ENCODE results near the gene CACNG4.

- PRO-cap = no peak
- RRBS, 2 experiments = no CpG with 5 or more reads among the region's 4 CpGs
These were observed 31.1 kb upstream of the GNA13 start for GRCh38 chr17:65087701-65088008.

DNA sequence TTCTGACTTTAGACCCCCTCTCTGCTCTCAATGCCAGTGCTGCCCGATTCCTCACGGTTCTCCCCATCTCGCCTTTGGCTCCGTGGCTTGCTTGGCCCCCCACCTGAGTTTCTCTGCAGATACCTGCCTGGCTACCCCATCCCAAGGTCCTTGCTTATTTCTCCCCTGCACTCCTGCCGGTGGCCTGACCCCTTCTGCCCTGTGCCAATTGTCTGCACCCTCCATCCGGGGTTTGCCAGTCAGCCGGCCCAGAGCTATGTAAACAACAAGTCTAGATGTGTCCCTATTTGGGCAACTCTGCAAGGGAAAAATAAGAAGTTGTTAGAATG lies 46.4 kb downstream of the RGS9 start:
- PRO-cap = no peak
- RRBS, 2 experiments = 23 to 83% methylated on average over 2 to 3 of the region's 7 CpGs

- PRO-cap = no peak
- RRBS, 2 experiments = no CpG with 5 or more reads among the region's 14 CpGs
These were observed 156.7 kb downstream of the RGS9 start for GRCh38 chr17:65293796-65294395.

- PRO-cap = no peak
- RRBS, 2 experiments = no CpG with 5 or more reads among the region's 4 CpGs
These were observed 186.6 kb downstream of the AXIN2 start for GRCh38 chr17:65374828-65375297.

DNA sequence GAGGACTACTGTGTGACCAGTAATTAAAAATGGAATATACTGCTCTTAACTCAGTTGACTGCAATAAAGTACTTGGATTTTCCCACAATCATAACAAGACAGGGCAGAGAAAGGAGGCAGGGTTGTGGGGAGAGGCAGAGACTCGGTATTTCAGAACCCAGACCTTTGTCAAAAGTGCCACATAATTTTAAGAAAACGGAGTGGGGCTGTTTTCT lies 7.9 kb downstream of the AXIN2 start:
- PRO-cap = no peak
- RRBS, 2 experiments = no CpG with 5 or more reads among the region's 2 CpGs

- PRO-cap = no peak
- RRBS, 2 experiments = no CpG with 5 or more reads among the region's 4 CpGs
These were observed 26.8 kb downstream of the PRKCA start for GRCh38 chr17:66329205-66329669.

- PRO-cap = no peak
- RRBS, 2 experiments = no CpG with 5 or more reads among the region's 10 CpGs
These were observed 207.4 kb downstream of the PRKCA start for GRCh38 chr17:66509469-66510556.

- PRO-cap = no peak
- RRBS, 2 experiments = no CpG with 5 or more reads among the region's 10 CpGs
These were observed 231.2 kb downstream of the PRKCA start for GRCh38 chr17:66533625-66534075.

DNA sequence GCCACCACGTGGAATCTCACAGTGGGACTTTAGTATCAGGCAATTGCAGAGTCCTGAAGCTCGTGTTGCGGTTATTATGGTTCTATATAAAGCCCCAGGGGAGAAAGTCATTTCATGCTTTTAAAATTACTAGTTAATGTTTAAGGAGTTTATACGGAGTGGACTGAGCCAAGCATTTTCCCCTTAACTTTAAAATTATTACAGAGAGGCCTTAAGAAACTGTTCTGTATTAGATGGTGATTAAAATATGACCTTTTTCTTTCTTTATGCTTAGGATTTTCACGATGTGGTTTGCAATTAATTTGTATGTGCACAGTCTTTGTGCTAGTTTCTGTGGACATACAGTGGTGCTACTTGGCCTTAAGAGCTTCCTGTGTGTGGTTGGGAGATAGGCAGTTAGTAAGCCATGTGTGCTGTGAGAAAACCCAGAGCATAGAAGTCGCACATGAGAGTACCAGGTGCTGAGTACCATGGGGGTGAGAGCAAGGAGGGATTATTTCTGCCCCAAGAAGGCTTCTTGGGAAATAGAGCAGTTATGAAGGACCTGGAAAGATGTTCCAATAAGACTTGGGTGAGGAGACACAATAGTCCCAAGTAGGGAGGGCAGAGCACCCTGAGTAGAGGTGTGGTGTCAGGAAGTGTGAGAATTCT lies 239.7 kb downstream of the PRKCA start:
- PRO-cap = no peak
- RRBS, 2 experiments = no CpG with 5 or more reads among the region's 6 CpGs

DNA sequence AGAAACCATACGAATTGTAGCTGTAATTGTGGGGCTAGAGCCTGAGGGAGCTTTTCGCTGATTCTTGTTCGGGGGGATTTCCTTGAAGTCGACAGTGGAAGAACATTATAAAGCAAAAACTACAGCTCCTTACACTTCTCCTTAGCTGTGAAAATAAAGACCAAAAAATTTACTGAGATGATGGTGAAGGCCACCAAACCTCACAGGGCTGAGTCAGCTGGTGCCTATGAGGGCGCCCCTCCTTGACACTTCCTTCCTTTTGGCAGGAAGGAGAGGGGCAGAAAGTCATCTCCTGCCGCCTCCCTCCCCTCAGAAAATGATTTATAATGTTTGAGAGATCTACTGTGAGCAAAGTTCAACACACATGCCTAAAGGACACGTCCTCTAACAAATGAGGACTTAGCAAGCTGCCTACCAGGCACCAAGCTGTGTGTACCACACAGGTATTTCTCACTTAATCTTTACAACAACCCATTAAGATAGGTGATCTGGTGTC lies 245.7 kb downstream of the PRKCA start:
- PRO-cap = no peak
- RRBS, 2 experiments = no CpG with 5 or more reads among the region's 7 CpGs

DNA sequence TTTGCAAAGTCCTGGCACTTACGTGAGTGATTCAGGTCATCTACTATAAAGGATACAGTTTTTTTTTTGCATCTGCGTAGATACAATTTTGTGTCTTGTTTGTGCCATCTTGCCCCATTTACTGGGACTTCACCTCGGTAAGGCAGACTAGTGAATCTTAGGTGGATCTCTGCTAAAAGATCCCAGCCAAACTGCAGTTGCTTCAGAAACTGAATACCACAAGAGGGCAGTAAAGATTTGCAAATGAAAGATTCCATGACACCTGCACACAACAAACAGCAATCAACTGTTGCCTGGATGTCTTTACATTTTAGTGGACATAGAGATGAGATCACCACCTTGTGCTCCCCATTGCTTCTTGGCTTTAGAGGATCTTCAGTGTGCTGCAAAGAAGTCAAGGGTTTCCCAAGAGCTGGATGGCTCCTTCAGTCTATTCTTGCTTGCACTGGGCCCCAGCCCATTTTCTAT lies 119.2 kb upstream of the CACNG5 start:
- PRO-cap = no peak
- RRBS, 2 experiments = no CpG with 5 or more reads among the region's 3 CpGs

- PRO-cap = bidirectional peak, plus-strand start at chr17:66964707, minus-strand start at chr17:66964730
- RRBS, 2 experiments = 2% methylated on average over 34 of the region's 69 CpGs
These were observed at the start of gene CACNG4 for GRCh38 chr17:66964125-66964788. TSS of gene CACNG4 (plus strand) at chr17:66964707.

GRCh38 chr17:66982016-66982324 lies 17.5 kb downstream of the CACNG4 start:
- PRO-cap = no peak
- RRBS, 2 experiments = no CpG with 5 or more reads among the region's 10 CpGs

GRCh38 chr17:67044923-67045461 lies 638 bp downstream of the CACNG1 start:
- PRO-cap = no peak
- RRBS, 2 experiments = no CpG with 5 or more reads among the region's 6 CpGs

DNA sequence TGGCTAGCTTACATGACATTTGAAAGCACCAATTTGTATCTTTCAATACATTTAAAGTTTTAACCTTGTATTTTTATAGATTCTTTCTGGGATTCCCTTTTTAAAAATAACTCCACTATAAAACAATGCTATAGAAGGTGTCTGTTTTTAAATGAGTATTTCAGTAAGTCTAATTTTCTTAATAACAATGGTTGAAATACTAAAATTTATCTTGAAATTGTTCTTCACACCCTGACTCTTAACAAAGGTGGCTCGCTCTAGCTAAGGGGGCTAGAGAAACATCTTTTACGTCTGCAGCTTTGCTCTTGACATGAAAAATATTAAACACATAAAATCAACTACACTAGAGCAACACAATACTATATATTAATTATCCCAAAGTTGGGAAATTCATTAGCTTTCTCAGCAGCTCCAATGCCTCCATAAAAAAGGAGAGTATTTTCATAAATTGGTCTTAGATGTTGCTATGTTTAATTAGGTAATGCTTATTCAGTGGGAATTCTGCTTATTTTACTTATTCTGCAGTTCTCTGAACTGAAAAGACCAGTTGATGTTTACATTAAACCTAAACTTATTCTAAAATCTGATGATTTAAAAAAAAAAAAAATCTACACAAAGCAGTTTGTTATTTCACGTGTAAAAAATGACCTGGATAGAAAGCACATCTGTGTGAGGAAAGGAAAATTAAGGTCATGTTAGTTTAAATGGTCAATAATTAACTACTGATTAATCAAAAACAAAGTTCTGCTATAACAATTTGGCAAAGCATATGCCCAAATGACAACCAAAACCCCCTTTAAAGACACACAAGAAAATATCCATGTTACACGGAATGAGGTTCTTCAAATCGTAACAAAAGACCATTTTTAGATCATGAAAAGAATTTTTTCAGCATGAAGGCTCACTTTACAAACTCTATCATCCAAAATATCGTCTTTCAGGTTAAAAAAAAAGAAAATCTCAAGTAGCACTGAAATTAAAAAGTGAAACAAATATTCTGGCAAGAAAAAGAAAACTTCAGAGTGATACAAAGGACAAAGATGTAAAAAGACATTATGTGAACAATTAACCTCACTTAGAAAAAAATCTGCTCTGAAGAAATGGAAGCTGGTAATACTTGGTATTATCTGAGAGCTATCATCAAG lies 30.3 kb downstream of the CACNG1 start:
- PRO-cap = no peak
- RRBS, 2 experiments = no CpG with 5 or more reads among the region's 6 CpGs

DNA sequence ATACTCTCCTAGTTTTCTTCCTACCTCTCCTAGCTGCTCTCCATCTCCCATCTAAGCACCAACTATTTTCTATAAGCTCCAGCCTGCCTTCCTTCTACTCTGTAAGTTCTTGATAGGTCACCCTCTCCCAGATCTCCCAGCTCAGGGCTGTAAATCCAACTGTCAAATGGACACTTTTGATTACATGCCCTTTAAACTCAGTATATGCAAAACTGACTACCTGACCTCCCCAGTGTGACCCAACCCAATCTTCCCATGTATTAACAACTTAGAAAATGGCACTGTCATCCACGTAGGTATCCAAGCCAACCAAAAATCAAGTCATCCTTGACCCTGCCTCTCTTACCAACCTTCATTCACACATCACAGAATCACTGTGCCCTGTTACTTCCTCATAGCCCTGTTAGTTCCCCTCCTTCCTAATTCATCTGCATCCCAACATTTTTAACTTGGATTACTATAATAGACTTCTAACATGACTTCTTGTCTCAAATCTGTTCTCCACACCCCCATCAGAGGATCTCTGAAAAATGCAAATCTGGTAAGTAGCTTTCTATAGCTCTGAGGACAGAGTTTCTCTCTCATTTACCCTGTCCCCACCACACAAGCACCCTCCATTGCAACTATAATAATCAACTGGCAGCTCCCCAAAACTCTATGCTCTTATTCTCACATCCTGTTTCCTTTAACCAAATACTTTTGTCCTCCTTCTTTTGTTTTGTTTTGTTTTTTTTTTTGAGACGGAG lies 73.7 kb downstream of the HELZ start:
- PRO-cap = no peak
- RRBS, 2 experiments = no CpG with 5 or more reads among the region's 2 CpGs

DNA sequence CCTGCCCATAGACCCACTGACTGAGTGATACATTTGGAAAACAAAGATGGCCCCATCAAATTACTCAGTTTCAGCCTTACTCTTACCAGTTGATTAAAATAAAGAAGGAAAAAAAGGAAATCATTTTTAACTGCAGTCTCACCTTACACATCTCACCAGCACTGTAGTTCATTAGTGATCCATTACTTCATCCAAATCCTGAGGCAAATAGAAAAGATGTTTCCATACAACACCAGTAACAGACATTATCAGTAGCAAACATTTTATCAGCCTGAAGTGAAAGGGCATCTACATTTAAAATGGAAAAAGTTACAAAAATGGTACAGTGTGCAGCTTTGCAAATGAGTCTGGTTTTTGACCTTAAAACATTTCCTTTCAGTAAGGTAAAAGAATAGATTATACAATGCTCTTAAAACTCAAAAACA lies 1.3 kb downstream of the HELZ start:
- PRO-cap = no peak

DNA sequence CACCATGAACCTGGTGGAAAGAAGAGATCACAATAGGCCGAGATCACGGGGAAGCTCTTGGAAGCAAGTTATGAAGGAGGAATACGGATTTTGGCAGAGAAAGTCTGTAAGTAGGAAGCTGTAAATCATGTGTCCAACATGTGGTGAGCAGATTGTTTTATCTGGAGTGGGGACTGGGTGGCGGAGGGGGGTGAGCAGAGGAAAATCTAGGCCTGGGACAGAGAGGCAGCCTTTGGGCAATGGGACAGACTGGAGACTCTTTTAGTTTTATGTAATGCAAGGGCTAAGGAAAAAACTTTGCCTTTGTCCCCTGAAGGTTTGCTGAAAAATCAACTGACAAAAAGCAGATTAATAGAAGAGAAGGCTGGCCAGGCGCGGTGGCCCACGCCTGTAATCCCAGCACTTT lies 67.2 kb downstream of the PITPNC1 start:
- PRO-cap = no peak
- RRBS, 2 experiments = no CpG with 5 or more reads among the region's 7 CpGs

DNA sequence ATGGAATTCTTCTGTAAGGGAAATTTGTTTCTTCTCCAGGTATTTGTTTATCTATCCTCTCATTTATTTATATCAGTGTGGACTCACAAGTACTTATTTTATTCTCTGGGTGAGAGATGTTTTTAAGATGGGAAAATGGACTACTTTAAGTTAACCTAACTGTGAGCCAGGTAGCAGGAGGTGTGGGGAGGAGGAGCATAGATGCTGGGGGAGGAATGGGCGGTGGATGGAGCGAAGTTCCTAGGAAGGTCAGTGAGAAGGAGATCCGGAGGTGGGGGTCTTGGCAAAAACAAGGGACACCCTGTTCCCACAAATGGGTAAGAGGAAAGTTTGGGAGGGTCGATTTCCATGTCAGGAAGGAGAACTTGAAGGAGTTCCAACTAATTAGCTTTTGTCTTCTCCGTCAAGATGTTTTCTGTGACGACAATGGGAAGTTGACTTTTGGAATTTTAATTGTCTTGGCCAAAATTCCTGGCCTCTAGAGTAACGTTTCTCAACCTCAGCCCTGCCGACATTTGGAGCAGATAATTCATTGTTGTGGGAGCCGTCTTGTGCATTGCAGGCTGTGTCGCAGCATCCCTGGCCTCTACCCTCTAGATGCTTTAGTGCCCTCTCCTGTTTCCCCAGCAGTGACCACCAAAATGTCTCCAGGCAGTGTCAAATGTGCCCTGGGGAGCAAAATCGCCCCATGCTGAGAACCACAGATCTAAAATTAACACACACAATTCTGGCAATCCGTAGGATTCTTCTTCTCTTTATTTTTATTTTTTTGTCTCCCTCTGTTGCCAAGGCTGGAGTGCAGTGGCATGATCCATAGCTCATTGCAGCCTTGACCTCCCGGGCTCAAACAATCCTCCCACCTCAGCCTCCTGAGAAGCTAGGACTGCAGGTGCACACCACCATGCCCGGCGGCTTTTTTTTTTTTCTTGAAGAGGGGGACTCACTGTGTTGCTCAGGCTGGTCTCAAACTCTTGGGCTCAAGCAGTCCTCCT lies 97.1 kb downstream of the PITPNC1 start:
- PRO-cap = no peak
- RRBS, 2 experiments = no CpG with 5 or more reads among the region's 15 CpGs

GRCh38 chr17:67488247-67488558 lies 111.1 kb downstream of the PITPNC1 start:
- PRO-cap = no peak
- RRBS, 2 experiments = 54 to 61% methylated on average over 3 of the region's 9 CpGs

All from HEK293 (cell line).